ENCODE measurements around a stretch of chr16.

- PRO-cap = no peak
- RAMPAGE, long total RNA, 2 experiments = no peak in any of the 2 experiments
Measured at GRCh38 chr16:85153720-85154246, 41.5 kb upstream of the CIBAR2 start.

- PRO-cap = no peak
- RAMPAGE, long total RNA, 2 experiments = no peak in any of the 2 experiments
Measured at GRCh38 chr16:85172403-85173407, 60.4 kb upstream of the CIBAR2 start.

GRCh38 chr16:85279698-85280337 is 167.5 kb upstream of the CIBAR2 start:
- PRO-cap = no peak
- RAMPAGE, long total RNA, 2 experiments = no peak in any of the 2 experiments

GRCh38 chr16:85283992-85284577 is 171.8 kb upstream of the CIBAR2 start:
- PRO-cap = no peak
- RAMPAGE, long total RNA, 2 experiments = no peak in any of the 2 experiments

DNA sequence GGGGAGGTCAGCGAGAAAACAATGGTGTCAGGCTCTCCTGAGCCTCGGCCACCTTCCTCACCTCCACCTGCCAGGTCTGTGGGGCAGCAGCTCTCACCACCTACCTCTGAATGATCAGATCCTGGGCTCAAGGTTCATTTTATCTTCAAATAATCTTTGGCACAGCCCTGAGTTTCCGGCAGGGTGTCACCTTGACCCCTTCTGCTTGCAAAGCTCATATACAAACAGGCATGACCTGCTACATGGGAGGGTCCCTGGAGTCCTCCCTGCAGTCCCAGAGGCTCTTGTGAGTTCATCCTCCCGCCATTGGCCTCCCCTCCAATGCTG is 176.6 kb upstream of the CIBAR2 start:
- PRO-cap = no peak
- RAMPAGE, long total RNA, 2 experiments = no peak in any of the 2 experiments

- PRO-cap = no peak
- RAMPAGE, long total RNA, 2 experiments = no peak in any of the 2 experiments
Measured at GRCh38 chr16:85303350-85303670, 191.0 kb upstream of the CIBAR2 start.

DNA sequence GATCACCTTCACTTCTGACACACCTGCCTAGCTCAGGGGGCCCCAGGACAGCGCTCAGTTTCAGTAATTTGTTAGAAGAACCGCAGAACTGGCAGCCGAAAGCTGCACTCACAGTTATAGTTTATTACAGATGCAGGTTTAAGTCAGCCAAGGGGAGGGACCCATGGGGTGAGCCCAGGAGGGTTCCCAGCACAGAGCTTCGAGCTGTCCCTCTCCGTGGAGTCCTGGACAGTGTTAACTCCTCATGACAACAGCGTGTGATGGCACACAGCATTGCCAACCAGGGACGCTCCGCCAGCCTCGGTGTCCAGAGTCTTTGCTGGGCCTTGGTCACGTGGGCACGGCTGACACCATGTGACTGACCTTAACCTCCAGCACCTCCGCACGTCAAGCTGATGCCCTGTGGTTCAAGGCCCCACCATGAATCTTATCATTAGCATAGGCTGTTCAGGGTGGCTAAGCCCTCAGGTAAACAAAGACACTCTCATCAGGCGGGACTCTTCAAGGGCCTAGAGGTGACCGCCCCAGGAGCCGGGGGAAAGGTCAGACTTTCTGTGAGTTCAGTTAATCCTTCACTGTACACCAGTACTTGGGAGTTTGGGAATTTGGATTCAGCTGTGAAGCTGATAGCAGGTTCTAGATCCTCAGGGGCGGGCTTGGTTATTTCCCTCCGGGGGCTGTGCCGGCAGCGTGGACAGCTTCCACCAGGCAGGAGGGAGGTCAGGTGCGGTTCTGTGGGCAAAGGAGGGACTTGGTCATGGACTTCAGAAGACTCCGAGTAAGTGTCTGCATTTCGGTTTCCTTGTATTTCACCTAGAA is 195.3 kb upstream of the CIBAR2 start:
- PRO-cap = no peak
- RAMPAGE, long total RNA, 2 experiments = no peak in any of the 2 experiments

DNA sequence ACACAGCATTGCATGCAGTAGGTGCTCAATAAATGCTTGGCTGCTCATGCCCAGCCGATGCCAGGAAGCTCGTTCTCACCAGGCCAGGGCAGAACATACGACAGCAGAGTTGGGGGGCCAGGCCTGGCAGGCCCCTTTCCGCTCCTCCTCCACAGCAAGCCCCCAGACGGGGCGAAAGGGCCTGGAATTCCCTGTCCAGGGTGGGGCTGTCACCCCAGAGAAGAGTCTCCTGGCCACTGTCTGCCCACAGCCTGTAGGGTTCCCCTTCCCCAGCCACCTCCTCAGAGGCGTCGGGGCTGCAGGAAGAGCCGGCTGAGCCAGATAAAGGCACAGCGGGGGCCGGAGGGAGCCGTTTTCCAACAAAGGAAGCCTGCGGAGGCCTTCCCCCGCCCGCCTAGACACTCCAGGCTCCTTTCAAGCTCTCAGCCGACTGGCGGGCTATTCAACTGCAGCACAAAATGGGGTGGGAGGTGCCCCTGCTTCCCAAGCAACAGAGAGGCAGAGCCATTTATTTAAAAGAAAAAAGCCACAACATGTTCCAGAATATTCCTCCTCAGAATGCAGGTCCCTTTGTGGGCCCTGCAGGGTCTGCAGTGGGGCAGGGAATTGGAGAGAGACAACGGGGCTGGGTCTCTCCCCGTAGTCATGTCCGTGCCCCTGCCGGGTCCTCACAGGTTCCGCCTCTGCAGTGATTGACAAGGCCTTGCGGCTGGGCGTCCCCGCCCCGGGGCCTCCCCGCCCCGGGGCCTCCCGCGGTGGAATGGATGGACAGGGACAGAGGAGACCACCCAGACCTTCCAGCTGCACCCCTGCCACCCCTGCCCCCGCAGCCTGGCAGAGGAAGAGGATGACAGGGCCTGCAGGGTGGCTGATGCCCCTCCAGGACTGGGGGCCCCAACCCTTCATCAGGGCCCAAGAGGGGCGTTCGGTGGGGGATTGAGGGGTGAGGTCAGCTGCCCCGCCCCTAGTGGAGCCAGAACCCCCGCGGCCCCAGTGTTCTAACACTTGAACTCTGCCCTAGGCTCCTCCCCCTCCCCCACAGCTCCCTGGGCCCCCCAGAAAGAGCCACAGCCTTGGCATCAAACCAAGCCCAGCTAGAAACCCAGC is 216.2 kb upstream of the CIBAR2 start:
- PRO-cap = no peak
- RAMPAGE, long total RNA, 2 experiments = no peak in any of the 2 experiments

DNA sequence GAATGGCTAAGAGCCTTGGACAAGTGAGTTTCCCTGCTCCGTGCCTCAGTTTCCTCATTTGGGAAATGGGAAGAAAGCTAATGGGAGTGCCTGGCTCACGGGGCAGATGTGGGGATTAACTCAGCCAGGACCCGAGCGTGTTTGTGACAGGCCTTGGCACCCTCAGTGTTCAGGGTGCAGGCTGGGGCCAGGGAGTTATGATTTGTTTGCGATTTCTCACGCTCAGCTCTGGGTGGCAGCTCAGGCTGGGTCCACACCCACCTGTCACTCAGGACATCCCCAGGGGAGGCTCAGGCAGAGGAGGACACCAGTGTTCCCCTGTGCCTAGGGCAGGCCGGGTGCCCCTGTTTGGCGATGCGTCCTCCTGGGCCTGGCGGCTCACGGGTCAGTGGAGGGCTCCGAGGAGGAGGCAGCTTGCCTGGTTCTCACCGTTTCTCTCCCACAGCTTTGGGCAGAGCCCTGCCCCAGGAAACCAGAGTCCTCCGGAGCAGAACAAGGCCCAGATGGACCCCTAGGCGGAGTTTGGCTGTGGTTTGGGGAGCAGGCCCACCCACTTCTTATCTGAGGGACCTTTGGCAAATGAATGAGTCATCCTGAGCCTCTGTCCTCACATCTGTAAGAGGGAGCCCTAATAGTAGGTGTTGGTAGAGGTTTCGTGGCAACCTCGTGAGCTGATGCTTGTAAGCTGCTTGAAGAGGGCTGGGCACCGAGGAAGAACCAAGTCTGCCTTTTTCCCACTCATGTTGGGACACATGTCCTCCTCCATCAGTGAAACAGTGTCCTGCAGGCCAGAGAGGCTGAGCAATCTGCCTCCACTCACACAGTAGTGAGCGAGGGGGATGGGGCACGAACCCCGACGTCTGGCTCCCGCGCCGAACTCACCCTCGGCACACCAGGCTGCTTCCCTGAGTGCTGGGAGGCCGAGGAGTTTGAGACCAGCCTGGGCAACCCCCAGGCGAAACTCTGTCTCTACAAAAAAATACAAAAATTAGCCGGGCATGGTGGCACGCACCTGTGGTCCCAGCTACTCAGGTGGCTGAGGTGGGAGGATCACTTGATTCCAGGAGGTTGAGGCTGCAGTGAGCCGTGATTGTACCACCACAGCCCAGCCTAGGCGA is 247.0 kb upstream of the CIBAR2 start:
- PRO-cap = no peak
- RAMPAGE, long total RNA, 2 experiments = no peak in any of the 2 experiments

DNA sequence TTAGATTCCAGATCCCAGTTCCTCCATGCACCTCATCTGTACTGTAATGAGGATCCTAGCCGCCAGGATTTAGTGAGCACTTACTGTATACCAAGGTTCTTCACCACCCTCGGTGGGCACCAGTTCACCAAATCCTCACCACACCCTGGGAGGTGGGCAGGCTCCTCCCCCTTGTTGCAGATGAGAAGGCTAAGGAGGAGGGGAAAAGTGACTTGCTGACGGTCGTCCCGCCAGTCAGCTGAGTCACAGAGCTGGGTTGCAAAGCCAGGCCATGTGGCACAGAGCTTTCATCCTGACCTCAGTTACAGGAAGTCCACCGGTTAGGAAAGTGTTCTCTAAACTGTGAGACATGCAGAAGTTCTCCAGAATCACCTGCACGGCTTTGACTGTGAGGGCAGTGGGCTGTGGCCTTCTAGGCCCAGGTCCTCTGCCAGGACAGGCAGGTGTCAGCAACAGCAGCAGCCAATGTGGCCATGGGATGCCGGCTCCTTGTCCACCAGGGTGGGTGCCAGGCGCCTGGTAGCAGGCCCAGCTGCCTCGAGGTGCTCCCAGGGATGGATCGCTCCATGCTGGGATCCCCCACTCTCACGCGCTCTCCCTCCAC is 240.3 kb upstream of the GSE1 start:
- PRO-cap = no peak
- RAMPAGE, long total RNA, 2 experiments = no peak in any of the 2 experiments

DNA sequence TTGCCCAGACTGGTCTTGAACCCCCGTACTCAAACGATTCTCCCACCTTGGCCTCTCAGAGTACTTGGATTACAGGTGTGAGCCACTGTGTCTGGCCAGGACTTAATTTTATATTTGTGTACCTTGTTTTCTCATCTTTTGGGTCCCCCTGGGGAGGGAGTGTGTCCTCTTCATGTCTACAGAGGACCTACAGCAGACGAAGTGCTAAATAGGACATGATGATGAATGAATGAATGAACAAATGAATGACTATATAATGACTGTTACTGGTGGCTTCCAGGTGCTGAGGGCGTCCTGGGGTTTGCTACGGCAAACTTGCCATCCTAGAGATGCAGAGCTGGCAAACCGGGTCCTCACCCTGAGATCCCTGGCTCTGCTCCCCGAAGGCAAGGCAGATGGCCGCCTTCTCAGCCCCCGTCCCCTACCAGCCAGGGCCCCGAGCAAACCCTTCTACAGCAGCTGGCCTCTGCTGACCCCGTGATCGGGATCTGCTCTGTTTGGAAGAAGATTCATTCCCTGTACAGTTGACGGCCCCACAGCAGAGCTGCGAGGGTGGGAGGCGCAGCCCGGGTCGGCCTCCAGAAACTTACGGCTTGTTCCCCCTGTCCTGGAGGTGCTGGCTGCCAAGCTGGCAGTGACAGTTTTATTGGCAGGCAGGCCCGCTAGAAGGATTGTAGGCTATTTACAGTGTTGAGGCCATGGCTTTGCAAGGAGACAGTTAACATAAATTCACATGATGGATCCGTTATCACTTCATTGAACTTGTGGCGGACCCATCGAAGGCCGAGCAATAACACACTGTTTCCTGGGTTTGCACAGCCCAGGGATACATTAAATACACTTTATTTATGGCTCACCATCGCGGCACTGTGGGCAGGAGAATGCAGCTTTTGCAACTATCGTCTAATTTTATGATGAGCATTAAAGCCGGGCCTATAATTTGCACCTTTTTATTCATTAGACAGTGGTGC is 197.7 kb upstream of the GSE1 start:
- PRO-cap = no peak
- RAMPAGE, long total RNA, 2 experiments = no peak in any of the 2 experiments

DNA sequence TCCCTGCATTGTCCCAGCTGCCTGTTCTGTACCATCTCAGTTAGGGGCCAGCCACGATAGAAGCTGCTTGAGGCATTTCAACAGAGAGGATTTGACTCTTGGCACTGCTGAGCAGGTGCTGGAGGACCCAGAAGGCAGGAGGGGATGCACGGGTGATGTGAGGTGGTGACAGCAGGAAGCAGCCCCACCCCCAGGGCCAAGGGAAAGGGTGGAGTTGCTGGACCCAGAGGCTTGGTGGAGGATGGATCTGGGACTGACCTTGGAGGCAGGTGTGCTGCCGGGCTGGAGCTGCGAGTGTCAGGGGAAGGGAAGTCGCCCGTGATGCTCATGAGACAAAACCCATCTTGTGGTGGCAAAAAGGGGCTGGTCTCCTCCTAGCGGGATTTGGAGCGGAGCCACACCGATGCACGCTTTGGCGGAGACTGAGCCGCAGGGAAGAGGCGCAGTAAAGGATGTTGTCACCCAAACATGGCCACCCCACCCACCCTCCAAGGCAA is 187.9 kb upstream of the GSE1 start:
- PRO-cap = no peak
- RAMPAGE, long total RNA, 2 experiments = no peak in any of the 2 experiments

DNA sequence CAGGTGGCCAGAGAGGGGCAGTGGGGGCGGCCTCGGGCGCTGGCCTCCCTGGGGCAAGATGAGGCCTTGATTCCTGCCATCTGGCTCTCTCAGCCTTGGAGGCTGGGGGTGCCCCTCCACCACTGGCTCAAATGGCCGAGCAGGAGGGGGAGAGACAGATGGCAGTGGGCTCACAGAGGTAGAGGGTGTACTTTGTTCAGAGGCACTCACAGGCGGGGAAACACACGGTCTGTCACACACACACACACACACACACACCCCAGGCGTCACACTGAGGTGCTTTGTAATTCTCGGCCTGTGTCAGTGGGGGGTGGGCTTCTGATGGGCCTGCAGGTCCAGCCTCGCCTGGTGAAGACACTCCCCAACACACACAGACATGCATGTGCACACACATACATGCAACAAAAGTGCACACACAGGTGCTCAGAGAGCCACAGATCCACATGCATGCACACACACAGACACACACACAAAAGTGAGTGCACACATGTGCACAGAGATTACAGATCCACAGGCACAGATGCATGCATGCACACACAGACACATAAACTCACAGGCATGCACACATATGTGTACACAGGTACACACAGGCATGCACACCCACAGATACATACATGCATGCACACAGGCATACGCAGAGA is 173.7 kb upstream of the GSE1 start:
- PRO-cap = no peak
- RAMPAGE, long total RNA, 2 experiments = no peak in any of the 2 experiments

- PRO-cap = no peak
- RAMPAGE, long total RNA, 2 experiments = no peak in any of the 2 experiments
Measured at GRCh38 chr16:85458705-85459303, 154.3 kb upstream of the GSE1 start.

DNA sequence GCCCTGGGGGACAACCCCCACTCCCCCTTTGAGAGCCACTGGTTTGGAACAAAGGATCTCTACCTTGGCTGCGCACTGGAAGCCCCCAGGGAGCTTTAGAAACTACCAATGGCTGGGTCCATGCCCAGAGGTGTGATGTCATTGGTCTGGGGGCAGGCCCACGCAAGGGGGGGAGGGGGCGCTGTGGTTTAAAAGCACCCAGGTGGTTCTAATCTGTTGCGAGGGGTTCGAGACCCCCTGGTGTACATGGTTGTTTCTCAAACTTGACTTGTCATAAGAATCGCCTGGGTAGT is 151.8 kb upstream of the GSE1 start:
- PRO-cap = no peak
- RAMPAGE, long total RNA, 2 experiments = no peak in any of the 2 experiments

DNA sequence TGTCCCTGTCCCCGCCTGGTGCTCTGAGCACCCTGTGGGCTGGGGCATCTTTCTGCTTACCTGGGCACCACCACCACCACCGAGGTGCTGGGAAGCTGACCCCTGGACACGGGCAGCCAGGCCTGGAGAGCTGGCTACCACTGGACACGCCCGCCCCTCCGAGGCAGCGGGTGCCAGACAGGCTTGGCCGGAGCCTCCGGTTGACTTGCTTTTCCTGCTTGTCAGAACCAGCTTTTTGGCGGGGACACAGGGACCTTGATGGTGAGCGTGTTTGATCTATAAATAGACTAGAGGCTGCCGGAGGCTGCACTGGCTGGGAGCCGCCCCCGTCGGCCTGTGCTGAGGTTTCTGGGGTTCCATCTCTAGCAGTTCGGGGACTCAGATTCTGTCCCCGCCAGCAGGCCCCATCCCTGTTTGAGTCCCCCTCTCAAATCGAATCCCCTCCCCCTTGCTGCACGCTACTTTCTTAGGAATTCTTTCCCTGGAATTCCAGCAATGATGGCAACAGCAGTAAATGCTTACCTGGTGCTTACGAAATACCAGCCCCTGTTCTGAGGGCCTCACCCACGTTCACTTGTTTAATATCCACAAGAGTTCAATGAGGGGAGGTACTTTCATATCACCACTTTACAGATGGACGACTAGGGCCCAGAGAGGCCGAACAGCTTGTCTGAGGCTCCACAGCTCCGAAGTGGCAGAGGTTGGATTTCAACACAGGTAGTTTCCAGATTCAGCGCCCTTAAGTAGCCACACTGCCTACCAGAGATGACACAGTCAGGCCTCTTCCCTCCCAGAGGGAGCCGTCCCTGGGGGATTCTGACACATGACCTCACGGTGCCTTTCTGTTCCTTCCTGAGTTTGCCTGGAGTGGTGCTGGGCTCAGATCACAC is 120.9 kb upstream of the GSE1 start:
- PRO-cap = no peak
- RAMPAGE, long total RNA, 2 experiments = no peak in any of the 2 experiments

DNA sequence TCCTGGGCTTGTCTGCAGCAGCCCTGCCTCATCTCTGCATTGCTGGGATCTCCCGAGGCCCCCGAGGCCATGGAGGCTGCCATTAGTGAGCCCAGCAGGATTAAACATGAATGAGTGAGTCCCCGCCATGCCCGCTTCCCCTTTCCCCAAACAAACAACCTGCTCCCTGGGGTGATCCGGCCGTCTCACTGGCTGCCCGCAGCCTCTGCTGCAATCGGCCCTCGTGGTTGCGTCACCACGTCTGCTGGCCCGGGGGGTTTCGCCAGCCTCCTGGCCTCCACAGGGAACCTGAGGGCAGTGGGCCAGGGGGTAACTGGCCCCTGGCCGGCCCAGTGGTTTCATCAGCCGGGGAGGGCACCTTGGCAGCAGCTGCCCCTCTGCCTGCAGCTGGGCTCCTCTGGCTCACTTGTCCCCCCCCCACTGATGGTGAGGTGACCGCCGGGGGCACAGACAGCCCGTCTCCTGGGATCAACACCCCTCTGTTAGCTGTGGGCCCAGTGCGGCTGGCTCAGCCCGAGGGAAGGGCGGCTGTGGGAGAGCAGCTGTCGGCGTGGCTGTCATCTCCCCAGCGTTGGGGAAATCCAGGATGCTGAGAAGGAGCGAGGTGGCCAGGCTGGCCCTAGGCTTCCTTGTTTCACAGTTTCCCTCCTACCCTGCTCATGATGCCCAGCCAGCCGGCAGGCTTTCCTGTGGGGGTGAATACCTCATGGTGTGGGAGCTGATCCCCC is 88.1 kb upstream of the GSE1 start:
- PRO-cap = no peak
- RAMPAGE, long total RNA, 2 experiments = no peak in any of the 2 experiments

DNA sequence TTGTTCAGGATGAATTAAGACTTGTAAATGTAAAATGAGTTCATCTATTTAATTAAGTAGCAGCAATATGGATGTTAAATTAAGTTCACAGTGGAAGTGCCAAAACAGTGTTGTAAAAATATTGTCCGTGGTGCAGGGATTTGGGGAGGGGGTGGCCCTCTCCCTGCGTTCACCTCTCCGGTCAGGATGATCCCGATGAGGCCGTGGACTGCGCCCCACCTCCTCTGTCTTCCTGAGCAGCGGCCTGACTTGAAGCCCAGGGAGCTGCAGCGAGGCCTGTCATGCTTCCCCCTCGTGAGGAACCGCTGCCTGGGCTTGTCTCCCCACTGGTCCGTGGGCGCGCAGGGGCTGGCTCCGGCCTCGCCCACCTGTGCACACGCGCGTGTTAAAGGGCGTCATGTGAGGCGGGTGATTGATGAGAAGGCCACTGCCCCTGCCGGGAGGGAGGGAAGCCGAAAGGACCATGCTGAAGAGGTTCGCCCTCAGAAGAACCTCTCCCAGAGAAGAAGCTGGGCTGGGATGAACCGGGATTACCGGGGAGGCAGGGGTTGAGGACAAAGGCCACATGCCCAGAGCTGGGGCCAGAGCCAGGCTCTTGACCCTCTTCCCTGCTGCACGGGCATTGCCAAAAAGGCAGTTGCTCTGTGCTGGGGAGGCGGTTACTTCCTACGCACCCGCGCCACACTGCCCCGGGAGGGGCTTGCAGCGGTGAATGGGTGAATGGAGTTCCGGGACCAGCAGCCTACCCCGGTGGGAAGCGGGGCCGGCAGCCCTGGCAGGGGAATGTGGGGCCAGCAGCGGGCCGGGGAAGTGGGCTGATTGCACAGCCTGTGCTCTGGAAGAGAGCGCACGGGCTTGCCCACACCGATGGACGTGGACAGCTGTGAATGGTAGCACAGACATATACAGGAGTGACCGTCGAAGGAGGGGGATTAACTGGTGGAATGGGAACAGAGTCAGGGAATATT is 85.9 kb upstream of the GSE1 start:
- PRO-cap = no peak
- RAMPAGE, long total RNA, 2 experiments = no peak in any of the 2 experiments

DNA sequence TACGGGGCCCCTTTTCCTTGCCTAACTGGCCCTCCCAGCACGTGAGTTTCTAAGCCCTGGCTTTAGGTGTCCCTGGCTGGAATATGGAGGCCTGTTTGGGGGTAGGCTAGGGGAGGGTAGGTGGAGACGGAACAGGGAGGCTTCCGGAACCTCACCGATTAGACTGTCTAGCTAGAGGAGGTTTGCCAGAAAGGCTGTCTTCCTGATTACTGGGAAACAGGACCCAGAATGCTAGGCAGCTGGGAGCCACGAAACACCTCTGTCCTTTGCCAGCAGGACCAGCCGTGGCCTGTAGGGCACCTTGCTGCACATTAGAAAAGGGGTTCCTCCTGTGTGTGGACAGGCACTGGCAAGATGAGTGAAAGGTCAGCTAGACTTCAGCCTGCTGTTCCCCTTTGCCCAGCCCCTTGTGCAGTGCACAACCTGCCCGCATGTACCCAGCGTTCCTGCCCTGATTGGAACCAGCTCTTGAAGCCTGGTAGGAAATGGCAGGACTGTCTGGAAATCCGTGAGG is 83.5 kb upstream of the GSE1 start:
- PRO-cap = no peak
- RAMPAGE, long total RNA, 2 experiments = no peak in any of the 2 experiments

GRCh38 chr16:85553946-85554505 is 59.1 kb upstream of the GSE1 start:
- PRO-cap = bidirectional peak, plus-strand start at chr16:85554305, minus-strand start at chr16:85554176
- RAMPAGE, long total RNA, 2 experiments = no peak in any of the 2 experiments